Smooth muscle cell (in vitro differentiated cells): ENCODE data around the gene MGAT4A.

- RAMPAGE, long total RNA, result no peak
Observed at GRCh38 chr2:97048394-97049103, 46.1 kb downstream of the FAHD2B start.

- RAMPAGE, long total RNA, result no peak
Observed at GRCh38 chr2:97103283-97103728, 8.6 kb upstream of the FAHD2B start.

- RAMPAGE, long total RNA, result no peak
Observed at GRCh38 chr2:97142390-97143222, 29.7 kb downstream of the ANKRD36 start.

- RAMPAGE, long total RNA, result no peak
Observed at GRCh38 chr2:97183578-97183938, 70.6 kb downstream of the ANKRD36 start.

DNA sequence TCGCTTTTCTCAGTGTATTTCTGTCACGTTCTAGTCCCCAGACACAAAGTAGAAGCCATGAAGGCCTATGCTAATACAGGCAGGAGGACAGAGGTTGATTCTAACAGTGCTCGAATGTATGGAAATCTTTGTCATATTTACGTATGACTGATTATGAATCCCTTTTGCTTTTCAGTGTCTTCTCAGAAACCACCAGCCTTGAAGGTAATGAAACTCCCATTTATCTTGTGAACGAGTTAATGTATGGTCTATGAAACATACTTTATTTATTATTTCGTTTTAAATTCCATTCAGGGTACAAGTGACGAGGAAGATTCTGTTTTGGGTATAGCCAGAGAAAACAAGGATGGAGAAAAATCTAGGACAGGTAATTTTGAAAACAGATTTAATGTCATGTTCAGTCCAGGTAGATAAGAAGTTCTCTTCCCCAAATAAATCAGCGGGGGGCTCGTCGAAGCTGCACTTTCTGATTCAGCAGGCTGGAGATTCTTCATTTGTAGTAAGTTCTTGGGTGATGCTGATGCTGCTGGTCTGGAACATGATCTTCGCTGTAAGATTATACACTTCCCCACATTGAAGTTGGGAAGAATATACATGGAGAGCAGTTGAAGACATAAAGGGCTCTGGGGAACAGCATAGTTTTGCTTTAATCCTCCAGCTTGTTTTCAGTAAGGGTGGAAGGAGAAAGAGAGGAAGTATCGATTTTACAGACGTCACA is 89.2 kb downstream of the ANKRD36 start:
- RAMPAGE, long total RNA, result no peak

DNA sequence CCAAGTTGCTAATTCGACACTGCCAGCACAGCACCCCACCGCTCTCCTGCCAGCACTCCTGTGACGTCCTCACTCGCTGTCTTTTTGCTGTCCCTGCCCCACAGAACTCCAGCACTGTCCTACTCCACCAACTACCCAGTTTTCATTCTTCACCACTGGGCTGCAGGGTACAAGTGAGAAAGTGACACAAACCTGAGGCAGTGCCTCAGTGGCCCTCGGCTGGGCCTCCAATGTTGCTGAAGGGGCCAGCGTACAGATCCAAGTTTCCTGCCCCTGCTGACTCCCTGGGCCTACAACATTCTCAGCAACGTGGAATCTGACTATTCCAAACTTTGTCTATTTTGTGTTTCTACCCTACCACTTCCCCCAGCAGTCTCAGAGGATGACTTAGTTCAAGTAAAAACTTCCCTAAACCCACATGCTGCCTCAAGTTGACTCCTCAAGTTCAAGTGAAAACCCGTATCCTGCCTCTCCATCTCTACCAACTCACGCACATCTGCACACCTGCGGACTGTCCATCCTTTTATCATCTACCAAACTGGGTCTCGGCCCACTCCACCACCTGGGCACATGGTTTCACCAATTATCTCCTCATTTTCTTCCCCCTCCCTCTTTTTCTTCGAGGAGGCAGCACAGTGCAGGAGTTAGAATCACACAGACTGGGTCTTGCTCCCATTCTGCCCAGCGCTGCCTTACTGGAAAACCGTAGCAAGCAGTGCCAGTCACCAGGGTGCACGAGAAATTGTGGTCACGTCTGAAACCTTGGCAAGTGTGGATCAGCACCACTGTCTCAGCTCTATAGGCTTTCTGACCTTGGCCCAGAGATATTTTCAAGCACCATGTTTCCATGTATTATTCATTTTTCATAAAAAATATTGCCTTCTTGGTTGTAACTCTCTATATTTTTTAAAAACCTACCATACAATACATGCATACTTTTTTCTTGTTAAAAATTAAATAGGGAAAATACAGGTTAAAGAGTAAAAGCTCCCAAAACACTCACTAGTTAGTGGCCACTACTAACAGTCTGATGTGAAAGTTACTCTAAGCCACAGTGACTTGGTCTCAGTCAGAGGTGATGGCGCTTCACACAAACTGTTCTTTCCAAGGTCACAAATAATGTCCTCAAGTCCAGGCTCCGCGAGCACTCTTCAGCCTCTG is 75.0 kb downstream of the ZAP70 start:
- RAMPAGE, long total RNA, result no peak

DNA sequence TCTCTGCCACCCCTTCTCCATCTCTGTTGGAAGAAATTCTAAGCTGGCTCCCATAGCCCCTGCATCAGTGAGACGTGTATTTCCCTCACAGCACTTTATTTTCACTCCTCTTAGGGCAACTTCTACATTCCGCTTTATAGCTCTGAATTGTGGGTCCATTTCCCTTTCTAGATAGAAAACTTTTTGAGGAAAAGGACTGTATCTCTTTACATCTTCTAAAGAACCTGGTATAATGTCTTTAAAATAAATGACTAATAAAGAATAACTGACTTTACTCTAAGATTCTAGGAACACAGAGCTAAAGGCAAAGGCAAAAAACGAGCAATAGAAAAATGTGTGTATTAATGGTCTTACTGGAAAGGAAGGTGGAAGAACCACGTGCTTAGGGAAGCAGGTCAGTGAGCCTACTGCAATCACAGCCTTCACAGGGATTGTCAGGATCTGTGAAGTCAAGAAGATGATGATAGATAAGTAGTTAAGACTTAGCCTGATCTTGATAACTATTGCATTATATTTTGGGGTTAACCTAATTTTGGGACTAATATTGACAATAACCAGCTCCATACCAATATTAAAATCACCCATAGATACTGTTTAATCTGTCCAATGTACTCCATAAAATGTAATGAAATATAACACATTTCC is 96.1 kb downstream of the ZAP70 start:
- RAMPAGE, long total RNA, result no peak

DNA sequence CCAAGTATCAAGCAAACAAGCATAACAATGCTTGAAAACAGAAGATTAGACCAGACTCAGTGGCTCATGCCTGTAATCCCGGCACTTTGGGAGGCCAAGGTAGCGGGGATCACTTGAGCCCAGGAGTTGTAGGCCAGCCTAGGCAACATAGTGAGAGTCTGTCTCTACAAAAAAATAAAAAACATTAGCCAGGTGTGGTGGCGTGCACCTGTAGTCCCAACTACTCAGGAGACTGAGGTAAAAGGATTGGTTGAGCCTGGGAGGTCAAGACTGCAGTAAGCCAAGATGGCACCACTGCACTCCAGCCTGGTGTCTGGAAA is 125.6 kb downstream of the ZAP70 start:
- RAMPAGE, long total RNA, result no peak

DNA sequence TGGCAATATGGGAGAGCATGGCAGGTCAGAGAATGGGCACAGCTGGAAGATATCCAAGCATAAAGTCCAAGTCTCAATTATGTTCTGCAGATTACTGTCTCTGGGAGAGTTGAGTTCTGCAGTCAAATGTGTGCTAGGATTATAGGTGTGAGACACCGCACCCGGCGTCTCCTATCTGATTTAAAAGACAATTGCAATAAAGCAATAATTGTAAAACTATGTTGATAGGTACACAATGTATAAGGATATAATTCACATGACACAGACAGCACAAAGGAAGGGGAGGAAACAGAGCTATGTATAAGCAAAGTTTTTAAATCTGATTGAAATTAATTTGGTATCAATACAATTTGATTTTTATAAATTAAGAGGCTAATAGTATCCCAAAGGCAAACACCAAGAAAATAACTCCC is 21.6 kb upstream of the TMEM131 start:
- RAMPAGE, long total RNA, result no peak

GRCh38 chr2:98162466-98163307 is 75.7 kb downstream of the VWA3B start:
- RAMPAGE, long total RNA, result no peak

- RAMPAGE, long total RNA, result no peak
Observed at GRCh38 chr2:98455407-98456055, 10.9 kb downstream of the INPP4A start.

GRCh38 chr2:98505252-98505866 is 60.7 kb downstream of the INPP4A start:
- RAMPAGE, long total RNA, result no peak

GRCh38 chr2:98569294-98569945 is 38.9 kb downstream of the COA5 start:
- RAMPAGE, long total RNA, result no peak

DNA sequence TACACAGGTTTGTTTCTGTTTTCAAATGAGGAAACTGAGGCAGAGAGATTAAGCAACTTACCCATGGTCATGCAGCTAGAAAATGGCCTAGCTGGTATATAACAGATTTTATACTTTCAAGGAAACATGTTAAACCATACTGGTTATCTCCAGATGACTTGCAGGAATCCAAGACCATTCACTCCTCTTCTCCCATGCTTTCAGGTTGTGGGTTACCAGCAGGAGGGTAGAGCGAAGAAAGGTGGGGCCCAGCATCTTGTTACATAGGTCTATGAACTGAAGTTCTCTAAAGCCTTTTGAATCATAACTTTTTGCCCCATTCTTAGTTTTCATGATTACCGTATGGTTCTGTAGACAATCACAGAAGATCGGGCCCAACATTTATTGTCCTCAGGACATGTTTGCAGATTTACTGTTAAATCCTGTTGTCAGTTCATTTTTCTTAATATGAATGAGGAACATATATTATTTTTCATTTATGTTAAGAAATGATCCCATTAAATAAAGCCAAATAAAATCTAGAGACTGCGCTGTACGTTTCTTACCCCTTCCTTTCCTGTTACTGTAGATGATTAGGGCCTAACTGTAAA is 8.4 kb downstream of the UNC50 start:
- RAMPAGE, long total RNA, result no peak

- RAMPAGE, long total RNA, result no peak
Observed at GRCh38 chr2:98661915-98662312, 53.5 kb downstream of the UNC50 start.

GRCh38 chr2:98730100-98731233 is at the start of gene MGAT4A:
MGAT4A (minus strand) TSS chr2:98731132.
- RAMPAGE, long total RNA, result no peak

DNA sequence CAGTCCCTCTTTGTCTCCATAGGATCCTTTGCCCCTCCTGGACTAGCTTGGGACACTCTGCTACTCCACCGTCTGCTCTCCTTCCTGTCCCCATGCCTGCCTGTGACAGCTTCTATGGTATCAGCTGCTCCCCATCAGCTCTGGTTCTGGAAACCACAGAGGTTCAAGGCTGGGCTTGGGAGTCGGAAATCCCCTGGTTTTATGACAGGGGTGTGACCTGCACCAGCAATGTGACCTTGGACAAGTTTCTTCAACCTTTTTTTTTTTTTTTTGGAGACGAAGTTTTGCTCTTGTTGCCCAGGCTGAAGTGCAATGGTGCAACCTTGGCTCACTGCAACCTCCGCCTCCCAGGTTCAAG is 35.3 kb upstream of the MGAT4A start:
- RAMPAGE, long total RNA, result no peak

DNA sequence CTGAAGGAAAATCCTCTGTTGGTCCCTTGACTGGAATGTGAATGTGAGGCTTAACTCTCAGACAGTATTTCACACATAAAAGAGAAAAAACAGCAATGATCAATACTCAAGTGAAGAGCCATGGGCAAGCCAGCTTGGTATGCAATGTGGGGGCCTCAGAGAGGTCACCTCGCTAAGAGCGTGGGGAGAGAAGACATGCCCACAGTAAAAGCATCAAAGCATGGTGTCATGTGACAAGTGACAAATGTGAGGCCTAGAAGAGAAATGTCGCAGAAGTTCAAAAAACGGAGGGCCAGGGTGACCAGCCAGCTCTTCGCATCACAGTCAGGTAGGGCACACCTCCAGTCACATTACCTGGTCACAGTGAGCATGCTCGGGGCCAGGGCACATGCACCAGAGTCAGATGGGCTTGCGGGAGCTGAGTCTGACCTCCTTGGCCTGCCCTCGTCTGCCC is 37.8 kb downstream of the CRACDL start:
- RAMPAGE, long total RNA, result no peak

GRCh38 chr2:99108673-99109391 is 32.7 kb upstream of the C2orf15 start:
- RAMPAGE, long total RNA, result no peak

- RAMPAGE, long total RNA, result no peak
Observed at GRCh38 chr2:99403317-99404063, 66.3 kb downstream of the EIF5B start.